Mammary microvascular endothelial cell (primary cell): ENCODE measurements around the genes IL20RA and OLIG3.

DNA sequence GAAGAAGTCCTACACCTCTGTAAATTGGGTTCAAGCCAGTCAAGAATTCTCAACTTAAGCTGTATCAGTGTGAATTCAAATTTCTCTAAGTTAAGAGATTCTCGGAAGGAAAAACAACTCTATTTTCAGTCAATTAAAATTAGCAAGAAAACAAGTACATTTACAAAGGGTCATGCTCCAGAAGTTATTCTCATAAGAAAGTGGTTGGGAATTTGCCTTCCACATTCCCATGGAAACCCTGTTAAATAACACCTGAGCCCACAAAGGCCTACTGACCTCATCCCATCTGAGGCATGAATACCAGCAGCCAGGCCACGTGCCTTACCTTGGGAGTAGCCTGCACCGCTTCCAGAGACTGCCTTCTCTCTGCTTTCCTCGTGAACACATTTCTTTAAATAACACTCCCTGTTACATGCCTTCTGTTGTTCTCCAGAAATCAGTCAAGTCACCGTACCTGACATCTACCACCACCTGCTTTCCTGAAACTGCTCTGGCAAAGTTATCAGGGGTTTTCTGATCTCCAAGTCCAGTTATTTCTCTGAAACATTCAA, 19.3 kb downstream of the MAP3K5 start:
- RAMPAGE, long total RNA: no peak

- RAMPAGE, long total RNA: no peak
Observed at GRCh38 chr6:137041867-137042740, 2.7 kb downstream of the IL20RA start.

DNA sequence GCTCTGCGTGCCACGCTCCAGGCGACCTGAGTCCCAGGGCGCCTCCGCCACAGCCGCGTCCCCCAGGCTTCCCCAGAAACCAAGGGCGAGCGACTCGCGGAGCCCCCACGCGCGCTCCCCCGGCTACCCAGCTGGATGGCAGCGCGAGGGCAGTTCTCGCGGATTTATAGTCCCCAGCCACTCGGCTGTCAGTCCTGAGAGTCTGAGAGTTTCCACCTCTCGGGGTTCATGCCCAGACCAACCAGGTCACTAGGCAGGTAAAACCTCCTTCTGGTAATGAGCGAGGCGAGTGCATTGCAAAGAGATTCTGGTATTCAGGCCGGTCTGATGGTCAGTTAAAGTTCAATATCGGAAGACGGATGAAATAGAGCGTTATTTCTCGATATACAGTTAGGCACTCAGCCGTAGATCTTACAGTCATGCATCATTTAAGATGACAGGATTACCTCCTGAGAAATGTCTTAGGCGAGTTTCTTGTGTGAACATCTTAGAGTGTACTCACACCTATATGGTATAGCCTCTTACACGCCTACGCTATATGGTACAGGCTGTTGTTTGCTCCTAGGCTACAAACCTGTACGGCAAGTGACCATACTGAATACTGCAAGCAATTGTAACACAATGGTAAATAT, at the start of gene IL20RA:
TSS of gene IL20RA (minus strand) at position 137 of the 632 bp plus-strand sequence.
- RAMPAGE, long total RNA: no peak

- RAMPAGE, long total RNA: no peak
Observed at GRCh38 chr6:137102331-137102931, 57.7 kb upstream of the IL20RA start.

DNA sequence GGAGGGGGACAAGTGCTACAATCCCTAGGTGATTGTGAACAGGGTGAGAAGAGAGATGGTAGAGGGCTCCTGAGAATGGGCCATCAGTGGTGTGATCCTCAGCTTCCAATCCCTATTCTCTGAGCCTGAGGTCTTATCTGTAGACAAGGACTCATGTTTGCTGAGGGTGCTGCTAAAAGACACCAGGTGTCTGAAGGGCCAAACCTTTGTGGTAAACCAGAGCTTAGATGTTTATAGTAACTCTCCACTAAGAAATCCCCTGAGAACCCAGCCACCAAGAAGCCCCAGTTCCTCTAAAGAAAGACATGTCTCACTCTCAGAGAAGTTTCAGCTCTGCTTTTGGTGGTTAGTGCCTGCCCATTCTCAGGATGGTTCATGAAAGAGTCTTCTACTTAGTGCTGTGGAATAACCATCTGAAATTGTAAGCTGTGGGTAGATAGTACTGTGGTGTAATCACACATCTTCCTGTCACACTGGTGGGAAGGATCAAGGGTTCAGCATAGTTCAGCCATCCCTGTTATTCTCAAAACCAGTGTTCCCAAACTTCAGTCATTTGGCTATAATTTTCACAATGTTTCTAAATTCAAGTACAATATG, 58.3 kb upstream of the IL20RA start:
- RAMPAGE, long total RNA: no peak

DNA sequence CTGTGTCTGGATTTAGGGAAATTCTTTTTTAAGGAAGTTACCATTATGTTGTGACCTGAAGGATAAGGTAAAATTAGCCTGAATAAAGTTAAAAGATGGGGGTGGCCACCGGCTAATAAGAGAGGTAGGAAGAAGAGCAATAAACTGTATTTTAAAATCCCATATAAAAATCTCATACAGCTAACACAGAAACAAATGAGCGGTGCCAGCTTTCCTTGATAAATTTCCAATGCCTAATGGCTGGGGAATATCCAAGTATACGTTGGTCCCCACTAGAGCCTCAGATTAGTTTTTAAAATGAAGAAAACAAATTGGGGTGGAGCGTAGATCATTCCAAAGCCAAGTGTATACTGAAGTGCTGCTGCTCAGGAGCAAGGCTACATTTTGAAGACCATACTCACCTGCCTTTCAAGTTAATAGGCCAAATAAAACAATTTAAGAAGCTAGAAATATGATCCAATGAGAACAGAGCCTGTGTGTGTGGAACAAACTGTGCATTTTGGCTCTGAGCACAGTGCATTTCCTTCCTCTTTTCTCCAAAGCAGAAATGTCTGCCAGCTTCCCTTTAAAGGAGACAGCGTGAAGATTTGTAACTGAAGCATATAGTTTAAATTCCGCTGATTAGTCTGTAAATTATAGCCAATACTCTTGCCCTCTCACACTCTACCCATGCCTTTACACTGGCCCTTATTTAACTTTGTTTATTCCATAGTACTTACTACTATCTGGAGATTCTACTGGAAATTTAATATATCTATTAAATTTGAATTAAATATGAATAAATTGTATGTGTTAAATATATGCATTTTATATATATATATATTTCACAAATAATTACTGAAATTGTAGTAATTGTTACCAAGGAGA, 3.2 kb upstream of the IFNGR1 start:
- RAMPAGE, long total RNA: no peak

GRCh38 chr6:137223500-137224109, 4.4 kb upstream of the IFNGR1 start:
- RAMPAGE, long total RNA: no peak

GRCh38 chr6:137226642-137227013, 7.4 kb upstream of the IFNGR1 start:
- RAMPAGE, long total RNA: no peak

DNA sequence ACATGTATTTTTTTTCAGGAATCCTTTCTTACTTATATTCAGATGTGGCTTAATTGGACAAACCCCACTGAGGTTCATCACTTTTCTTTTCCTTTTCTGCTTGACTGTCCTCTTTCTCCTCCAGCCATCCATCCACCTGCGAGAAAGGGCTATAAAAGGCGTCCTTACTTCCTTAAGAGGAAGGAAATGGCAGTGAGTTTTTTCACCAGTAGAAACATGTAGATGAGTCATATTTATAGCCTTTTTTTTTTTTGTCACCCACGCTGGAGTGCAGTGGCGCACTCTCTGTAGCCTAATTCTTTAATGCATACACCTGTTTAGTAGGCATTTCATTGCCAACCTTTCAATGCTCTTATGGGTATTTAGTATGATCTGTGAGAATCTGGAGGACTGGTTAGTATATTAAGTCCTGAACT, 15.3 kb upstream of the IFNGR1 start:
- RAMPAGE, long total RNA: no peak

DNA sequence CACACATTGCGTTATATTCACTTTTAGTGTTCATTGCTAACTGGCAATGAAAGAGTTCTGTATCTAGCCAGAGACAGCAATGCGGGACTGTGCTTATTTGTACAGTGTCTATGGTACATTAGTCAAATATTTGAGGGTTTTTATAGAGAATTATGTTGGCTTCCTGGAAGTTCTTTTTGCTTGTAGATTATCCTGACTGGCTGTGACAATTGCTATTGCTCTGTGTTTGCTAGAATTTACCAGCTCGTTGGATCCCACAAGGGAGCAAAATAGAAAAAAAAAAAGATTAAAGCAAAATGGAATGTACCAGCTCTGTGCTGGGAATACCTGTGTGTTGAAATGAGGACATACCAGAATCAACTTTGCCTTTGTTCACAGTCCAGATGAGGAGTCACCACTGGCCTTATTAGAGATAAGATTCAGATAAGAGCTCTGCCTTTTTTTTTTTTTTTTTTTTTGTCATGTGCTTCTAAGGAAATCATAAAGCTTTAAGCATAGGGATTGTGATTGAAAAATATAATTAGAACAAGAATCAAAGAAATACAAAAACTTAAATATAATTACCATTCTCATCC, 22.5 kb upstream of the IFNGR1 start:
- RAMPAGE, long total RNA: no peak

DNA sequence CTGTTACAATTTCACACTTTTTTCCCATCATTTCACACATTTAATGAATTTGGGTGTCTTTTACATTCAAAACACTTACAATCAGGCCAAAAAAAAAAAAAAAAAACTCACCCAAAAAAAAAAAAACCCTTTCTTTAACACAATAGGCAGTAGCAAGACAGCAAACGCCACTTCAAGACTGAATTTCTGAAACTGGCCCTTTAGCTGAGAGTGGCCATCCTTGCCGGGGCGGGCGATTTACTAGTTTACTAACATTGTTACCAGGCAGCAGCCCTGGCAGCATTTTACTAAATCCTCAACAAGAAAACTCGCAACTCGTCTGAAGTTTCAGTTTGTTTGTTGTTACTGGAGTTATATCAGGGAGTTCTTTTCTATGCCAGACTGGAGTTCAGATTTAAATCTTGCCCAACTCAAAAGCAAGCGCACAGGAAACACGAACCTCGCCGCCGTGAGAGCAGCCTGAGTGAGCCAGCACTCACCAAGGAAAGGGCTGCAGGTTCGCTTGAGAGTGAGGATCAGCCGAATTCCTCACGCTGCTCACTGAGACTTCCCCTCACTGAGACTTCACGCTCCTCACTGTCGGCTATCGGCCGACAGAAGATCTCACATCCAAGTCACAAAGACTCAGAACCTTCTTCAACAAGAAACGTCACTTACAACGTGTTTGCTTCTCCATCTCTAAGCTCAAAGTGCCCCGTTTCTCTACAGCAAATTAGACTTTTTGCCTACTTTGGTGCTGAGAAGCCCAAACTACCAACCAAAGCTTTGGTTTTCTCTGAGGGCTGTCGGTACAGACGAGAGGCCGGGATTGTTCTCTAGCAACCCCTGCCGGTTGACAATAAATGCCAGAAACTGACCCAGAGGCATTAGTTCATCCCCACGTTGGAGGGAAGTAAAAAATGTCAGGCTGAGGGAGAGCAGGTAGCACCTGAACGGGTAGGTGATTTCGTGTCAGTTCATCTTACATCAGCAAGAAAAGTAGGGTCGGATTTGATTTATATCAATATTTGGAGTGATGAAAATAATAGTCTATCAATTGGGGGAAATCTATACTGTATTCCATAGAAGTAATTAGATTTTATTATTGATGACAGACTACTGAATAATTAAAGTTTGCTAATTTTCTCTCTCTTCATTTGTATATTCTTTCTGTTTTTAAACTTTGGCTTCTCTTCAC, 78.8 kb downstream of the OLIG3 start:
- RAMPAGE, long total RNA: no peak

DNA sequence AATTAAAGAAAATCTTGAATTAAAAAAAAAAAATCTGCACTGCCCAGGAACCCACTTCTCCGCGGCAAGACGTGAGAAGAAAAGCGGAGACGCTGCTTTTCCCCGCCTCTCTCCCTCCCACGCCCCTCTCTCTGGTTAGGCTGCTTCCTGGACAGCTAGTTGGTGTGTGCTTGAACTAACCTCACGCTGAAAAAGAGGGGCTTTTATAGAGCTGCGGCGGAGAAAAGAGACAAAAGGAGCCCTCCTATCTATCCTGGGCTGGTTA, at the start of gene OLIG3:
TSS of gene OLIG3 (minus strand) at position 177 of the 265 bp plus-strand sequence.
- RAMPAGE, long total RNA: no peak

DNA sequence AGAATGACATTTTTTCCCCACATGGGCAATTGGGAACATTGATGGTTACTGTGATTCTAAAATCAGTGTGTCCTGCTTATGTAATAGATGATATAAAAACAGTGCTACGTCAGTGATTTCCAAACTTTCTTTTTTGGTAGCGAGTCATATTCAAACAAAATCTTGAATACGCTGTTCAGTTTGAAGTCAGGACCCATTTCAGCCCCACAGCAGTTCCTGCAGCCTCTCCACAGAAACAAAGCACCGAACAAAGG, 170.0 kb upstream of the OLIG3 start:
- RAMPAGE, long total RNA: no peak

GRCh38 chr6:137865974-137867079, 732 bp upstream of the TNFAIP3 start:
- RAMPAGE, long total RNA: no peak

- RAMPAGE, long total RNA: no peak
Observed at GRCh38 chr6:138161307-138161620, 475 bp upstream of the ARFGEF3 start.

DNA sequence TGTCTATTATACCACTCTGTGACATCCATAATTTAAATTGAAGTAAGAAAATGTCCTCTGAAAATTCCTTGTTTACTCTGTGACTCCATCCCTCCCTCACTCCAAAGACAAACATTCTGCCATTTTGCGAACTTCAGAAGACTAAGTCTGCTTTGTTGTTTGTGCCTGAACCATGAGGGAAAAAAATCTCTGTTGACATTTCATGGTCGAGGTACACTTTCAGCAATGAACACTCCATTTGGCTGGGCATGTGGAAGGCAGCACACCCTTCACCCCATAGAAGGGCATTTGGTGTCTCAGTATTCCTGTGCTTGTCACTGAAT, 4.6 kb upstream of the PBOV1 start:
- RAMPAGE, long total RNA: no peak

- RAMPAGE, long total RNA: no peak
Observed at GRCh38 chr6:138430130-138431347, 26.5 kb downstream of the HEBP2 start.

DNA sequence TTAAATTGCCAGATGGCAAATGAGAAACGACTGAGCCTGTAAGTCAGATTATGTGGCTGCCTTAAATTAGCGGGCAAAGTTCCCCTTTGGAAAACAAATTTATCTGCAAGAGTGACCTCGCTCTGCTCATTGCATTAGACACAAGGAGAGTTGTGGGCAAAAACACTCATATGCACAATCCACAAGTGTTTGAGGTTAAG, 1.5 kb upstream of the NHSL1 start:
- RAMPAGE, long total RNA: no peak

- RAMPAGE, long total RNA: no peak
Observed at GRCh38 chr6:138592802-138593760, 93.8 kb upstream of the NHSL1 start.

- RAMPAGE, long total RNA: no peak
Observed at GRCh38 chr6:138692728-138693407, 80.7 kb upstream of the CCDC28A start.